HTR-8/SVneo (cell line): ENCODE measurements around the gene TMCC3.

DNA sequence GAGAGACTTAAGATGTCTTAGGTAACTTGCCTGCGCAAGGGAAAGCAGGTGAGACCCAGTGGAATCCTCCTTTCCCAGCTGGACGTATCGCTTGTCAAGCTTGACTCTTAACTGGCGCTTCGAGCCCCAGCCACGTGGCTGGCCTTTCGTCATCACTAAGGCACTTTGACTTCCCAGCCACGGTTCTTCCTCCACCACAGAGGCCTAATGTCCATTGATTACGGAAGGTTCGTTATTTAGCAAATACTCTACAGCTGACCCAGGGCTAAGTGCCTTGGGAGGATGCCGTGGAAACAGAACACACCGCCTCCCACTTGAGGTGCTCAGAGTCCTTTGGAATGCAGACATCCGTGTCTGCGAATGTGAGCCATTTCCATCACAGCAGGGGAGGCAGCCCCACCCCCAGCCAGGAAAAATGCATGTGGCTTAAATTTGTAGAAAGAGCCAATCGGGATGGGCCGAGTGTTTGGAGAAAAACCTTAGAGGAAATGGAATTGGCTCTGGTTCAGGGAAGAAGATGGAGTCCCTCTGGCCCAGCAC is 115.6 kb downstream of the PLXNC1 start:
- RRBS: no CpG with 5 or more reads among the region's 16 CpGs

DNA sequence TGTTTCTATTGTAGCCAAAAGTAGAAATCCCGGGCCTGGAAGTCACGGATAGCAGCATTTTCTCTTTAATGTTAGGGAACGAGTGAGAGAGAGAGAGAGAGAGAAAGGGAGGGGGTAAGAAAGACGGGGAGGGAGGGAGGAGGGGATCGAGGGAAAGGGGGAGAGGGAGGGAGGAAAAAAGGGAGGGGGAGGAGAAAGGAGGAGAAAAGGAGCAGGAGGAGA is 34.8 kb downstream of the CEP83 start:
- RRBS: no CpG with 5 or more reads among the region's 5 CpGs

- RRBS: no CpG with 5 or more reads among the region's 5 CpGs
These were observed 907 bp downstream of the CEP83 start for GRCh38 chr12:94458686-94459233.

- RRBS: no CpG with 5 or more reads among the region's 2 CpGs
These were observed 92.5 kb downstream of the TMCC3 start for GRCh38 chr12:94557786-94558380.

GRCh38 chr12:94560552-94561472 is 89.5 kb downstream of the TMCC3 start:
- RRBS: no CpG with 5 or more reads among the region's 16 CpGs

DNA sequence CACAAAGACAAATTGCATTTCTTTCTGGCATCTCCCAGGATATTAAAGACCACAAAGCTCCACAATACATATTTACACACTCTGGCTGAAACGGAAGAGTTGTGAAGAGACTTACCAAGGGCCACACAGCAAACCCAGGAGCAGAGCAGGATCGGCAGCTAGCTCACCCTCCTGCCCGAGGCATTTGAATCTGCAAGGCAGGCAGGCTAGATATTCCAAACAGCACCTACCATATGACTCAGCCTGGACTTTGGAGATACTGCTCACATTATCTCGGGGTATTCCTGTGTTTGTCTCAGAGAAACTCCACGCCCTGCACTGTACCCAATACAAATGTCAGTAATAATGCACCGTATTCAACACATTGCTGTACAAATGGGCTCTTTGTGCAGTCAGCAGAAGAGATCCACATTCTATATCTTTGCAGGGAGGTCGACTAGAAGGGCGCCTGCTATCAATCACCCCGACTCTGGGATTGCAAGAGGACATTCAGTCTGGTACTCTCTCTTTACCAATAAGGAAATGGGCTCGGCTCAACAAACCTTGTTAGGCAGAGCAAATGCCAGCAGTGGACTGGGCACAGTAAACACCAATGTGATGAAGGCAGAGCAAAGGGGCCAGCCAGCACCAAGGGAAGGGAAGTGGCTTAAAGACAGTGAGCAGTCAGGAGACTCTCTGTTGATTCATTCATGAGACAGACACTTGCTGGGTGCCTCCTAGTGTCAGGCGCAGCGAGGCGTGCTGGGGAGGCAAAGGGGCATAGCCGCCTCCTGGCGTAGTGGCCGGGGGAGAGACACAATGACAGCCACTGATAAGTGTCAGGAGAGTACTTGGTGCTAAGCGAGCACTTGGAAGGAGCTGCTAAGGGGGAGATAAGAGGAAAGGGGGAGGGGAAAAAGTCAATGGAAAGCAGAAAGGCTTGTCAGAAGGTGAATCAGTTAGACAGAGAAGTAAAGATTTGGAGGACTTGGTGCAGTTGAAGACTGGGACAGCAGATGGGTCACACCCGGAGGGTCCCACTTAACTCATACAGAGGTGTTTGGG is 34.2 kb downstream of the TMCC3 start:
- RRBS: no CpG with 5 or more reads among the region's 18 CpGs

- RRBS: no CpG with 5 or more reads among the region's 7 CpGs
These were observed 28.0 kb downstream of the TMCC3 start for GRCh38 chr12:94622290-94622833.

DNA sequence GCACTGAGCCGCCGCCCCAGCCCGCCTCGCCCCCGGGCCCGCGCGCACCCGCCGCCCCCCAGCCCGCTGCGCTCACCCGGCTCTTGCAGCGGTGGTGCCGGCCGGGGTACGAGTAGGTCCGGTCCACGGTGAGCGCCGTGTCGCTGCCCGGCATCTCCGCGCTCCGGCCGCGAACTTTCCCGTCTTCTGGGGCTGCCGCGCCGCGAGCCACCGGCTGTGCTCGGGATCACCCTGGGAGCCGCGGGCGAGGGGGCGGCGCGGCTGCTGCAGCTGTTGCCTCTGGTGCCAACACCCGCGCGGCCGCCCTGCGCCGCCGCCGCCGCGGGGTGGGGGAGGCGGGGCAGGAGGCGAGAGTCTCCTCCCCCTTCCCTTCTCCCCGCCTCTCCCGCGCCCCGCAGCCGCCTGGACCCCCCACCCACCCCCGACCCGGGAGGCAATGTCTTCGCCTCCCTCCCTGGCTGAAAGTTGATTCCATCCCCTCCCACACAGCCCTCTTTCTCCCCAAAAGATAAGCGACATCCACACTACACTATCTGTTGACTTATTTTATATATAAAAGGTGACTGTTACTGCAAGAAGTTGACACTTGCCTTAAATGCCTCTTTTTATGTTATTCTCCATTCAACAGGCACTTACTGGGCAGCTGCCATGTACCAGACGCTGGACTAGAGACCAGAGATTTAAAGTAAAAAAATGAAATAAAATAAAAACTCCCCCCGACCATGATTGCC is at the start of gene TMCC3:
TMCC3 (minus strand) TSS at position 281 of the 731 bp plus-strand sequence.
- RRBS: 4% methylated on average over 22 of the region's 64 CpGs

DNA sequence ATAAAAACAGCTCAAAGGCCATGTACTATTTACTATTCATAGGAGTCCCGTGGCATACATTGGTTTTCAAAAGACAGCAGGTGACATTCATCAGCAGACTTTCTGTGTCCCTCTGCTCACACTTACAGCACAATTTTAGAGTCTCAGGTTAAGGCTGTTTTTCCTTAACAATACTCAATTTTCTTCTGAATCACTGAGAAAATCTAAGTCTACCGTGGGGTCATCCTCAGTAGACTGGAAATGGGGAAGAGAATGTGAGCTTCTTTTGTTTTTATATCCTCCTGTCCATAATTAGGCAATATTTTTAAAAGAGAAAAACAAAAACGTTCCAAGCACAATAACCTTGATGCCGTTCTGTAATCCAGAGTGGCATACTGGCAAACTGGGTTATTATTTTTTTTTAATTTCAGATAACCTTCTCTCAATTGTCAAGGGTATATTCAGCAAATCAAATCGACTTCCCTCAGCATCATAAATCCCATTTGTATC is 23.3 kb upstream of the TMCC3 start:
- RRBS: no CpG with 5 or more reads among the region's 5 CpGs

GRCh38 chr12:94872615-94873275 is 130.8 kb downstream of the NDUFA12 start:
- RRBS: 48% methylated on average over 11 of the region's 30 CpGs

DNA sequence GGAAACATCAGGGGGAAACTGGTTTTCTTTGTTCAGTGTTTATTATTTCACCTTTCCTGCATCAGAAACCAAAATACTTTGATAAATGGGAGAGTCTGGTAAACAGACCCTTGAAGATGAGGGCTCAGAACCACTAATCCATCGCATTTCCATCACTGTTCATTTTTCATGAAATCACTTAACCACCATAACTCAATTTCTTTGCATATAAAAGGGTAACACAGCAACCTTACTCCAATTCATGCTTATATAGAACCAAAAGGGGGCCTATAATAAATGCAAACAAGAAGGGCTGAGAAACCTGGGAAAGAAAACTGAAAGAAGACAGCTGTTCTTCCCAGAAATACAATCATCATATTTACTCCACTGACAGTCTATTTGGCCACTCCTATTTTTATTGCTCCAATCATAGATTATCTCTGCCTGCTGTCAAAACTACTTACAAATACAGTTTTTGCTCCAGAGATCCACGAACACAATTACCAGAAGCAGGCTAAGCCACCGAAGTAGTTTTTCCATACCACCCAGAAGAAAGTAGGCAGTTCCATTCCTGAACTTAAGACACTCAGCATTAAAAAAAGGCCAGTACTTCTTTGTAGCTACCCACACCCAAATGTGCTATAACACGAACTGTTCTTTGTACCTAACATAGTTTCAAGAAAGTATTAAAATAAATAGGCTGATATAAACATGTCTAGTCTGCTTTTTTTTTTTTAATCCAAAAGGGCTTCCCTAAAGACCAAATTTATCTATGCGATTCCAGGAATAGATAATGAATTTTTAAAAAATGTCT is 16.8 kb downstream of the FGD6 start:
- RRBS: no CpG with 5 or more reads among the region's 5 CpGs

GRCh38 chr12:95418059-95418422 is 55.9 kb upstream of the METAP2 start:
- RRBS: no CpG with 5 or more reads among the region's 1 CpG

DNA sequence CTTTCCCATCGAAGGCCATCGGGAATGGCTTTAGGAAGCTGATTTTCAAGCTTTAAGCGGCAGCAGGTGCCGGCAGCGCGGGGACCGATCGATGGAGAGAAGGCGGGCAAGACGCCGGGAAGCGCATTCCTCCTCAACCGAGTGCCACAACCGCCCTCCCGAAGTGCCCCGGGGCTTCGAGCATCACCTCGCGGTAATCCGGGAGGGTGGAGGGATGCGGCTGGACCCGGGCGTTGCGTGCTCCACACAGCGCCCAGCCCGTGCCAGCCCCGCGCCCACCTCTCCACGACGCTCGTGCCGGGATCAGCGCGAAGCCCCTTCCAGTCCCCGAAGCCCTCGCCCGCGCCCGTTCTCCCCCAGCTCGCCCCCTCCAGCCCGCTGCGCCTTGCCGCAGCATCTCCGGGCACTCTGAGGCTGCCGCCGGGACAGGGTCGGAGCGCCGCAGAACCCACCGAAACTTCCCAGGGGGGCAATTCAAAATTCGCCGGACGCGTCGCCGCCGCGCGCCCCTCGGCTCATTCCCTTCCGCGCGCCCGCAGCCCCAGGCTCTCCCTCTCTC is 3.1 kb downstream of the USP44 start:
- RRBS: 4% methylated on average over 38 of the region's 64 CpGs

DNA sequence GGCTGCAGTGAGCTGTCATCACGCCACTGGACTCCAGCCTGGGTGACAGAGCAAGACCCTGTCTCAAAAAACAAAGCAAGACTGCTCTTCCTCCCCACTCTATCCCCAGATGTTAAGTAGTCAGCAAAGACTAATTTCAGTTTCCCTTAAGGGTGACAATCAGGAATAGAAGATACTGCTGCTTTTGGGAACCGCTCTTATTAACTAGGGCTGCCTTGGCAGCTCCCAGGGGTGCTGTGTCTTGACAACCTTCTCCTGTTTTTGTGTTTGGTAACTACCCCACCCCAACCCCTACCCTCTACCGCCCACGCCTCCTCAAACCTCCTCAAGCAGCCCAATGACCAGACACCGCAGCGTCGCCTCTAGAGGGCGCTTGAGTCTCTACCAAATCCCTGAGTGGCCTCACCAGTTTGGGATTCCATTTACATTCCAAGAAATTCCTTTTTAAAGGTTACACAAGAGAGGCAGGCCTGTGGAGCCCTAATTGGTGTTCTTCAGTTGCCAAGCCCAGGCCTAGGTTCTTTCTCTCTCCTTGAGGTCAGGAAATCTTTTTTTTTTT is 72.2 kb upstream of the USP44 start:
- RRBS: no CpG with 5 or more reads among the region's 8 CpGs

DNA sequence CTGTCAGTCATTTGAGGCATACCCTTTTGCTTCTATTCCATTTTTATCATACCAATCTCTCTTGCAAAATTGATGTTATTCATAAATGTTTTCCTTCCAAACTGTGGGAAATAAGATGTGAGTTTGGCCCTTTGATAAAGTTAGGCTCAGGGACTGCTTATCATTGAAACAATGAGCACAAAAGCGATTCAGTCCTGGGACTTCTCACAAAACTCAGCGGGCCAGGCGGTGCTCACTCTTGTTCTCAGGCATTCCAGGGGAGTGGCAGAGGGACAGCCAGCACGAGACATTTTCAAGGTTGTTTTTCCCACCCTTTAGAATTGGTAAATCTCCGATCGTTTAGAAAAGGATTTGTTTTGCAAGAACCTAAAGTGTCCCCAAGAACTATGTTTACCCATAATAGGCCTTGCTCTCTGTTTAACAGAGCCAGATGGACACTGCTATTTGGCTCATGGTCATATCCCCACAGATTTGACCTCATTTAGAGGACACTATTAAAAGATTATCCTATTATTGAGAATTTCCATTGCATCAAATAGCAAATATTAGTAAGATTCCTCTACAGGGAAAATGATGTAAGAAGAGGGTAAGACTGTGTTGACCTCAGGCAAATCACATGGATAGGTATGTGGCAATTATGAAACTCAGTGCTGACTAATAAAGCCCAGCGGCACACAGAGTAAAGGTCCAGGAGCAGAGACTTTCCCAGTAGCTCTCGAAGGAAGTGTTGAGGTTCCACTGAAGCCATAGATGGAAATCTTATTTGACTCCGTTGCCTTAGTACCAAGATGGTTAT is 102.7 kb upstream of the USP44 start:
- RRBS: no CpG with 5 or more reads among the region's 9 CpGs

DNA sequence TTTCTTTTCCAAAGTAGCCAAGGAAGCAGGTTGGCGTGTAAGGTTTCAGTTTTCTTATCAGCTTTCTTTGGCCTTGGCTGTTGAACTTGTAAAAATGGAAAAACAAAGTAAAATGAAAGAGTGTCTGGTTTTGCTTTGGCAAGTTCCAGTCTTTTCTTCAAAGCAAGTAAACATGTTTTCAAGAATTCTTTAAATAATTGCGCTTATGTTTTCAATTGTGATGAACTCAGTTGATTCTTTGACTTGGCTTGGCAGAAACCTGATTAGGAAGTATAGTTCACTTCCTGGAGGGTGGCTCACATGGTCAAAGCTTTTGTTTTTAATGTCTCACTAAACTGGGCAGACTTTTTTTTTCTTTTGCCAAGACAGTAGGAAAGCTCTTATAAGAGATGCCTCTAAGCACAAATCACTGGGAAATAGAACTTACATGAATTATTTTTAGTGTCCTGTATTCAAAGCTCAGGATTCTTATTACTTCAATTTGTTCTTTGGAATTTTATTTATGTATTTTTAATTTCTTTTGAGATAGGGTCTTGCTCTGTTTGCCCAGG is 112.3 kb upstream of the USP44 start:
- RRBS: no CpG with 5 or more reads among the region's 2 CpGs

- RRBS: no CpG with 5 or more reads among the region's 1 CpG
These were observed 110.8 kb downstream of the NTN4 start for GRCh38 chr12:95679682-95680216.

DNA sequence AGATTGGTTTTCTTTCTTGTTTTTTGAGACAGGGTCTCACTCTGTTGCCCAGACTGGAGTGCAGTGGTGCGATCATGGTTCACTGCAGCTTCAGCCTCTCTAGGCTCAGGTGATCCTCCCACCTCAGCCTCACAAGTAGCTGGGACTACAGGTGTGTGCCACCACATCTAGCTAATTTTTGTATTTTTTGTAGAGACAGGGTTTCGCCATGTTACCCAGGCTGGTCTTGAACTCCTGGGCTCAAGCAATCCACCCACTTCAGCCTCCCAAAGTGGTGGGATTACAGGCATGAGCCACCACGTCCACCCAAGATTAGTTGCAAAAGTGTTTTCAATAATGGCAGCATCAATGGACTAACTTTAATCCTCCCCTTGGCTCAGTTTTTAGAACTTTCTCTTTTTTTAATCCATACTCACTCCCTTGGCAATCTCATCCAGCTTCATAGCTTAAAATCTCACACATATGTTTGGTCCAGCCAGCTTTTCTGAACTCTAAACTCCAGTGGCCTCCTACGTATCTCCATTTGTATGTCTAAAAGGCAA is 18.5 kb downstream of the NTN4 start:
- RRBS: no CpG with 5 or more reads among the region's 4 CpGs

DNA sequence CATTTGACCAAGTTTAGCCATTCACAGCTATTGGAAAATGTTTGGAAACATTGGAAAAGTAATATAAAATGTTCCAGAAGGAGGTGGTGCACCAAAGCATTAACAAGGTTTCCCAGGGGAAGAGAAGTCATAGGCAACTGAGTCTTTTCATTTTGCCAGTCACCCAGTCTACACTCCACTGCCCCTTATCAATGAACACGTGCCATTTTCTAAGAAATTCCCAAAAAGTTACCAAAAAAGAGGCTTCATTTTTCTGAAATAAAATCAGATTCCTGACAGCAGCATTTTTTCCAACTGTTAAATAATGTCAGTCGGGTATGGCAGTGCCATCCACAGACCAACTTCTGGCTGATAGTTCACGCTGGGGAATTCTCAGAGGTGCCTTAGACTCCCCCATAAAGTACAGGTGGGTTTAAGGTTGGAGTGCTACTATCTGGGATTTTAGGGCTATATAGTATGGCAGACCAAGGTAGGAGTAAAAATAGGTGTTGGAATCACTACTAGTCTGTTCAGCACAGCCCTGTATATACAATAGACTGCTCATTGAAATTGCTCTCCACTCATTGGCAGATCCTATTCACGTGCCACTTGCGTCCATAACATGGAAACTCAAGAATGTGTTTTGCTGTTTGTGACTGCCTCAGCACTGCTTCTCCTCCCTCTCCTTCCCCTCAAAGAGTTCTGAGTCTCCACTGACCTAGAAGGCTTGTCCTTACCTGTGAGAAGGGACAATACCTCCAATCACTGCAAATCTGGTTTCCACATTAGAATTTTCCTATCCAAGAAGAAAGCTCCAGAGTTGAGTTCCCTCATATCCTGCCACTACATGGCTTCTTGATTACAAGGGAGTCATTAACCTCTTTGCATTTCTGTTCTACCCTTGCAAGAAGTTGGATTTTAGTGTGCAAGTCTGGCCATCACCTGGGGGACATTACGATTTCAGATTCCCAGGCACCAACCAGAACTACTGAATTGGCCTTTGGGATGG is 4.5 kb downstream of the HAL start:
- RRBS: no CpG with 5 or more reads among the region's 6 CpGs